Pericardium fibroblast (primary cell): ENCODE data around the gene PCIF1.

GRCh38 chr20:43459981-43460396 is 2.3 kb downstream of the SRSF6 start:
- RAMPAGE, long total RNA: no peak

- RAMPAGE, long total RNA: no peak
These were observed 1.2 kb downstream of the L3MBTL1 start for GRCh38 chr20:43508574-43509275.

DNA sequence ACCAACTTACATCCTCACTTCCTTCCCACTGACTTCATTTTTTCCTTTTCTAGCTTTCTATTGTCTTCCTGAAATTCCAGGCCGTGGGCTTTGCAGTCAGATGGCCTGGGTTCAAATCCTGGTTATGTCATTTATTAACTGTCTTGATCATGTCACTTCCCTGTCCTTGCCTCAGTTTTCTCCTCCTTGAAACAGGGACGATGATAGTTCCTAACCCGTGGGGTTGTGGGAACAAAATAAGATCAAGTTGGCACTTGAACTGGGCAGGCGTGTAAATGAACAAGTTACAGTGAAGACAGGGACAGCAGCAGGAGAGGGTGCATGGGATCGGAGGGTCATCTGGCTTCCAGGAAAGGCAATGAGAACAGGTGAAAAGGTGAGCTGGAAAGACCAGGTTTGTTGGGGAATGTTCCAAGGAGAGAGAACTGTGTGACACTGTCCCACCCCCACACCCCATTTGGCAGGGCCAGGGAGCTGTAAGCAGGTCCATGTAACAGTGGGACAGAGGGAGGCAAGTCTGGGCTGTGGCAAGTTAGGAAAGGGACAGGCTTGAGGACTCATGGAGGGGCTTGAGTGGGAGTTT is 637 bp downstream of the SGK2 start:
- RAMPAGE, long total RNA: no peak

- RAMPAGE, long total RNA: no peak
These were observed 7.8 kb upstream of the OSER1 start for GRCh38 chr20:44218327-44218773.

GRCh38 chr20:44400674-44401450 is 45.4 kb downstream of the HNF4A start:
- RAMPAGE, long total RNA: no peak

DNA sequence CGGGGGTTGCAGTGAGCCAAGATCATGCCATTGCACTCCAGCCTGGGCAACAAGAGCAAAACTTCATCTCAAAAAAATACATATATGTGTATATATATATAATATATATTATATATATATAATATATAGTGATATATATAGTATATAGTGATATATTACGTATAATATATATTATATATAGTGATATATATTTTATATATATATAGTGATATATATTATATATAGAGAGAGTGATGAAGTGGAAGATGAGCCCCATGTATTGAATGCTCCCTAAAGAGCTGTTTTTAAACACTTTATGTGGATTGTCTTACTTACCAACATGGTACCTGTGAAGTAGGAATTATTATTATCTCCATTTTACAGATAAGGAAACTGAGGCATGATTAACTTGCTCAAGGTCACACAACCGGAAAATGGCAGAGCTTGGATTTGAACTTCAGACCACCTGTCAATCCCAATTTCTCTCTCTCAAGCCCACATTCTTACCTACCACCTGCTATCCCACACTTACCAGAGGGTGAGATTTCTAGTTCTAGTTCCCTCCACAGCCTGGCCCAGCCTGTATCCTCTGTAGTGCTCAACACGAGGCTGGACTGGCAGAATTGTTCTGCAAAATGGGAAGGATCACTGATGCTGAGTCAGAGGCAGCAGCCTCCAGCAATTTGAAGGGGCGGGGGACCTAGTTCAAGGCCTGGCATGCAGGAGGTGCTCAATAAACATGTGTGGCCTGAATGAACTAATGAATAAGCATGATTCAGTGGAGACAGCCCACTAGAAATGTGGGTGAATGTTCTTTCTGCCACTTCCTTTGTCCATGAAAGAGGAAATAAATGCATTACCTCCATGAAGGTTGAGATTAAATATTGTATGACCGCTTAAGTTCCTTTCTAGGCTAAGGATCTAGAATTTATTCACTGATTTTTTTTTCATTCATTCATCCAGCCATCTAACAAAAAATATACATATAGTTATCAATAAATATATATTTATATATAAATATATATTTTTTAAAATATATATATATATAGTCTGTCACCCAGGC is 53.7 kb upstream of the TTPAL start:
- RAMPAGE, long total RNA: no peak

- RAMPAGE, long total RNA: no peak
These were observed 25.5 kb upstream of the TTPAL start for GRCh38 chr20:44449856-44450817.

GRCh38 chr20:44494887-44495937 is 19.5 kb downstream of the TTPAL start:
- RAMPAGE, long total RNA: no peak

- RAMPAGE, long total RNA: no peak
These were observed 12.9 kb downstream of the SERINC3 start for GRCh38 chr20:44509079-44509337.

GRCh38 chr20:44572492-44573416 is 9.6 kb upstream of the PKIG start:
- RAMPAGE, long total RNA: no peak

GRCh38 chr20:44942244-44943474 is 17.5 kb downstream of the TOMM34 start:
- RAMPAGE, long total RNA: no peak

DNA sequence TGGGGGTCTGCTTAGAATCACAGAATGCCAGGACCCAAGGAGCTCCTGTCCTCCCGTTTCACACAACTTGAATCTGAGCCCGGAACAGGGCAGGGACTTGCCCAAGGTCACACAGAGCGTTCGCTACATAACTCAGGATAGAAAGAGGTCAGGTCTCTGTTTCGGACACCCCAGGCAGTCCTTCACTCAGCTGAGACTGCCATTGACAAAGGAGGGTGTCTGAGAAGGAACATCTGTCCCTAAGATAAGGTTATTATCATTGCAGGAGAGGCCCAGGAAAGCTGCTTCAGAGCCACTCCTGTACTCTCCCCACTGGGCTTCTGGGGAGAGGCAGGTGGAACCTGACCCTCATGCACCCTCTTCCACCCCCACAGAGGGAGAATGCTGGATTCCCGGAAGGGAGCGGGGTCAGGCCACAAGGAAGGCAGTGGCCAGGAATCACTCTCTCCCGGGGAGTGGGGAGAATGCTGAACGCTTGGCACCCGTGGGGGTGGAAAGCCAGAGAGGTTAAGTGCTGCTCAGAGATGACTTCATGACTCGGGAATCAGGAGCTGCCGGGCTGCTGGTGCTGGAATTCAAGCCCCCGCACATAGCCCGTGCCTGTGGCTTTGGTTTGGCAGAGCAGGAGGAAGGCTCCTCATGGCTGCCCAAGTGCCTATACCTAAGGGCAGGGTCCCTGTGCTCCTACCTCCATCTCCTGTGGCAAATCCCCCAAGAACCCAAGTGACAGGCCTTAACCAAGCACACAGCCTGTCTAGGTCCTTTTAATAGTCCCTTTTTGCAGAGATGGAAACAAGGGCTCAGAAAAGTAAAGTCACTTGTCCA is 10.6 kb downstream of the SDC4 start:
- RAMPAGE, long total RNA: no peak

DNA sequence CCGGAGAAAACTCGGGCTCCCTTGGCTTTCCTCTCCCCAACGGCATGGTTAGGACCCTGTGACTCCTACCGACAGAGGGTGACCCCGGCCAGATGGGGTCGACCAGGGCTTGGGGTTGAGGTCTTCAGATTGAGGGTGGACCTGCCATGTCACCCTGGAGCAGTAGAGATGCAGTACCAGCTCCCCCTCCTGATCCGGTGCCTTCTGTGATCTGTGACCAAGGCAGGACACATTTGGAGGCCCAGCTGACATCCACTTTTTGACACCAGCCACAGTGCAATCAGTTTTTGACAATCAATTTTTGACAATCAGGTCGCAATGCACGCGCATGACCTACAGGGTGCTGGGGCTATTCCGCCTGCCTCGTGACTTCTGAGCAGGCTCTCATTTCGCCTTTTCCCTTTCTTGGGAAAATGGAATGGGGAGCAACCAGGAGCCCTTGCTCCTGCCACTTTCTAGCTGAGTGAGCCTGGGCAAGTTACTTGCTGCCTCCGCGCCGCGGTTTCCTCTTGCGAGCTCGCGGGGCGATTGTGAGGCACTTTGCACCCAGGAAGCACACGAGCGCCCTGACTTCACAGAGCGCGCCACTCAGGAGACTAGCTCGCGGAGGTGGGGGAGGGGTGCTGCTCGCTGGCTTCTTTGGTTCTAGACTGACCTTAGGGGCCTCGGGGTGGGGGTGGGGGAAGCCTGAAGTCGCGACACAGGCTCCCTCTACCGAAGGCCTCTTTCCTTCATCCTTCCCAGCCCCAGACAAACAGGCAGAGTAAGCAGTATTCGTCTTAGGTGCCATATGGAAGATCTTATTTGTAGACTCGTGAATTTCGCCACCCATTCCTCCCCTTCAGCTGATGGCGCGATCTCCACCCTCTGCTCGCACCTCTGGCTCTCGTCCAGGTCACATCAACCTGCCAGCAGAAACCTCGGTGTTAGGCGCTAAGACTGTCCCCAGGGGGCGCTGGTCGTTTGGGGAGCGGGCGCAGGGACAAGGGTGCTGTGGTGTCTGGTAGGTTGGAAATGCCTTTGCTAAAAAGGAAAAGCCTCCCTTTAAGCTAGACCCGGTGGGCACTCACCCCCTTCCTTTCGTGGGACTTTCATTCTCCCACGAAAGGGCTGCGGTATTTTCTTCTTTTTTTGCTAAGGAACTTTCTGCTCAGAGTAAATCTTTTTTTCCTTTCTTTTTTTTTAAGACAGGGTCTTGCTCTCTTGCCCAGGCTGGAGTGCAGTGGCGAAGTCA is 4.6 kb downstream of the TP53TG5 start:
- RAMPAGE, long total RNA: no peak

- RAMPAGE, long total RNA: no peak
These were observed 1.6 kb upstream of the WFDC2 start for GRCh38 chr20:45467871-45468491.

DNA sequence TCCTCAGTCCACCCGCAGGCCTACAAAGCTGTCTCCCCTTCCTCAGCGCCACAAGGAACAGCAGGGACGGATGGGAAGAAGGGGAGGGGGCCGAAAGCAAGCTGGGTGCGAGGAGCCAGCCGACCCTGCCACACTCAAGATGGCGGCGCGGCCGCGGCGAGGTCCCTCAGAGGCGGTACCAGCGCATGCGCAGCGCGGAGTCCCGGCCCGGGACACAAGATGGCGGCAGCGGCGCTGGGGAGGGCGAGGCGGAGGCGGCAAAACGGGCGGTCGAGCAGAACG is at the start of gene PCIF1:
TSS of gene PCIF1 (plus strand) at position 195 of the 282 bp plus-strand sequence.
- RAMPAGE, long total RNA: start-site peak on the plus strand centred at position 206 of the sequence, 28 bp wide, 114 and 148 reads in 2 replicates

- RAMPAGE, long total RNA: no peak
These were observed 4.3 kb downstream of the ZNF335 start for GRCh38 chr20:45967639-45968240.

- RAMPAGE, long total RNA: no peak
These were observed 94.0 kb downstream of the CDH22 start for GRCh38 chr20:46214249-46214775.

- RAMPAGE, long total RNA: no peak
These were observed 4.8 kb upstream of the SLC2A10 start for GRCh38 chr20:46704579-46705097.

DNA sequence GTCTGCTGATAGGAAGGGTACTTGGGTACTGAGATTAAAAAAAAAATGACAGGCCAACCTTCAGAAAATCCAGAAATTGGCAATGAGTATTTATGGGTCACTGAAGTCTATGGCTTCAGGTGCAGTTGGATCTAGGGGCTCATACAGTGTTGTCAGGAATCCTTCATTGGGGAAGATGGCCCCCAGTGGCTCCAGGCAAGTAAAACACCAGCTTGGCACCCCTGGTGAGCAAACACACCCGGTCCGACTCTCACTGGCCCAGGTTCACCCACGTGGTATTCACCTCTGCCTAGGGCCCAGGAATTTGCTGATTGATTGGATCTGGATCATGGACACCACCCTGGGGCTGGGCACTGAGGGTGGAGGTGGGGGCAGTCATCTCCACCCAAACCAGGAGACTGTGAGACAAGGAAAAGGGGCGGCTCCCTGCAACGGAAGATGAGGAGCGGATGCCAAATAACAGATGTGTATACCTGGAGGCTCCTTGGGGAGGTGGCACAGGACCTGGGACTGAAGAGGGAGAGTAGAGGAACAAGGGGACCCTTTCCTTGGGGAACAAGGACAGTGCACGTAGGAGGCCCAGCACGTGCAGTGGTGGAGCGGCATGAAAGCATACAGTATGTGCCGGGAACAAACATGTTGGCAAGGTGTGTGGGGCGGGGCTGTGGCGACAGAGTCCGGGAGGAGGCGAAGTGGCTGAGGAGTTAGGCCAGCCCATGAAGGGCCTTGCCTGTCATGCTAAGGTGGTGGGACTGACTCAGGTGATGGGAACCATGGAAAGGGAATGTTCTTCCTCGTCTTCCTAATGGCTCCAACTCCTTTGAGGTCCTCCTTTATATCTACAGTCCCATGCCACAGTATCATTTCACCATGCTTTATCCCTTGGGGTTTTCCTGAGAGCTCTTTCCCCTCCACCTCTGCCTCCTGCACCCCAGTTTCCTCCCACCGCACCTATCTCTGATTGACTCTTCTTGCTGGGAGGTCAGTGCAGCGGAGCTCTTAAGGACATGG is 4.9 kb downstream of the SLC2A10 start:
- RAMPAGE, long total RNA: no peak

- RAMPAGE, long total RNA: no peak
These were observed 160.2 kb downstream of the ZMYND8 start for GRCh38 chr20:47196186-47196871.